Right atrium auricular region (tissue), 2 donors: ENCODE data around the gene TMEM26.

DNA sequence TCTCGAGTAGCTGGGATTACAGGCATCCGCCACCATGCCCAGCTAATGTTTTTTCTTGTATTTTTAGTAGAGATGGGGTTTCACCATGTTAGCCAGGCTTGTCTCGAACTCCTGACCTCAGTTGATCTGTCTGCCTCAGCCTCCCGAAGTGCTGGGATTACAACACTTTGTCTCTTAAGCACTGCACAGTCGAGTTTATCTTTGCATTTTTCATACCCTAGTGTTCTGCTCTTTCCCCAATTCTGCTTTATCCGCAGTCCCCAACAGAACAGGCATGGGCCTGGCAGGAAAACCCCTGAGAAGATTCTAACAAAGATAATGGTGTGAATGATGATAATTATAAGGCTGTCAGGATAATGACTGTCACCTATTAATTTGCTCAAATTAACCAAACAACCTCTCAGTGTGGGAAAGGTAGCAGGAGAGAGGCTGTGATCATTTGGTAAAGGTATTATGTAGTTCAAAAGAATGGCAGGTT lies 10.8 kb downstream of the SLC16A9 start:
- PRO-cap: no peak
- RAMPAGE, long total RNA, 2 experiments: no peak in any of the 2 experiments

GRCh38 chr10:59704560-59704954 lies 5.1 kb downstream of the SLC16A9 start:
- PRO-cap: unidirectional peak, minus-strand start at chr10:59704768
- RAMPAGE, long total RNA, 2 experiments: no peak in any of the 2 experiments

DNA sequence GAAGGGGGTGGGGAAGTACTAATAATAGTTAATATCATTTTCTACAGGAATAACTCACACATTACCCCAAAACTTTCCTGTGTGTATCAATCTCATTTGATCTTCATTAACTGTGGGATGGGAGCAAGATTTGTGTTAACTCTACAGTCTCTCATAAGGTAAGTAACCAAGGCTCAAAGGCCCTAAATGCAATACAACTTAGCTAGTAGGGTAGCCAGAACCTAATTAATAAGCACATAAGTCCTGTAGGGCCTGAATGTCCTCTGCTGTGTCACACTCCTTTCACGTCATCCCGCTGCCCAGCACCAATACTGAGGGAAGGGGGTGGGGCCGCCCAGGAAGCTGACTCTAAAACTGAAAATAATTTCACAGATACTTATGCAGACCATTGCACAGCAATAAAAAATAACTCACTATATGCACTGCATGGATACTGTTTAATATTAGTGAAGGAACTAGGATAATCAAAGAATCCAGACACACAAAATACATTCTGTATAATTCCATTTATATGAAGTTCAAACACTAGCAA lies 13.7 kb downstream of the CCDC6 start:
- PRO-cap: no peak
- RAMPAGE, long total RNA, 2 experiments: no peak in any of the 2 experiments

GRCh38 chr10:59905926-59906088 lies 549 bp downstream of the CCDC6 start:
- PRO-cap: no peak
- RAMPAGE, long total RNA, 2 experiments: no peak in any of the 2 experiments

- PRO-cap: no peak
- RAMPAGE, long total RNA, 2 experiments: no peak in any of the 2 experiments
These were observed 217.2 kb downstream of the ANK3 start for GRCh38 chr10:60172301-60172990.

- PRO-cap: unidirectional peak, minus-strand start at chr10:60267922
- RAMPAGE, long total RNA, 2 experiments: no peak in any of the 2 experiments
These were observed 121.9 kb downstream of the ANK3 start for GRCh38 chr10:60267691-60268331.

DNA sequence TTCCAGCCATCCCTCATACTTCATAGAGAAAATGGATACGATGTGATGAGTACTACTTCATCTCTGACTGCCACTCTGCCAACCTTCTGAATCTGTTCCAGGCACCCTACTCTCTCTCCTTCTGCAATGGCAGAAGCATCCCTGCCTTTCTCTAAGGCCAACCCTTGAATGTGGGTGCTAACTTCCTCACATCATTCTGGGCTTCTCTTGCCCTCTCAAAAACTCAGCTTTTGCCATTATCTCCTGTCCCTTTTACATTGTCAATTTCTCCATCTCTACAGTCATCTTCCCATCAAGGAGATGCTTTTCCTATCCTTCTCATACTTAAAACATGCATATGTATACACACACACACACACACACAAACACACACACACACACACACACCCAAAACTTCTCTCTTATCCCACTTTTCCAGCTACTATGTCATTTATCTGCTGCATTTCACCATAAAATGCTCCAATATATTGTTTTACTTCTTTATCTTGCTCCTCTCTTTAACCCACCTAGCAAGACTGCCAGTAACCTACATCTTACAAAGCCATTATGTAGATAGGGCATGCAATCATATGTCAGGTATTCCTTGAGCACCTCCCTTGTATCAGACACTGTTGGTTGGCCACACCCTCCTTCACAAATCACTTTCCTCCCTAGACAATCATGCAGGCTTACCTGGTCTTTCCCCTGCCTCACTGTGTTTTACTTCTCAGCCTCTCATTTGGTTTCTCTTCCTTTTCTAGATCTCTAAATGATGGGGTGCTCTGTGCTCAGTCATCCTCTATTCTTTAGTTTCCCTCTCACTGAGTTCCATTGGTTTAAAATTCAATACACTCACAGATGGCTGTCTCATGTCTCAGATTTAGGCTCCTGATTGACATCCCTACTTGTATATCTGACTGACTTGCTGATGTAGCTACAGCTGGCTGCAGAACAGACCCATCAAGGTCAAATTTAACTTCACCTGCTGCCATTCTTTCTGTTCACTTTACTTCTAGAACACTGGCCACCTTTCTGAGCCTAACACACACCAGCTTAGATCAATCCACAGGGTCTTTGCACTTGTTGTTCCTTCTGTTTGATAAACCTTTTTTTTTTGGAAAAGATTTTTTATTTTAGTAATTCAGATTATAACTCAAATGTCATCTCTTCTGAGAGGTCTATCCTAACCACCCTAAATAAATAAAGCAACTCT lies 31.5 kb downstream of the ANK3 start:
- PRO-cap: no peak
- RAMPAGE, long total RNA, 2 experiments: no peak in any of the 2 experiments

GRCh38 chr10:60388890-60389228 lies 816 bp downstream of the ANK3 start:
- PRO-cap: no peak
- RAMPAGE, long total RNA, 2 experiments: no peak in any of the 2 experiments

DNA sequence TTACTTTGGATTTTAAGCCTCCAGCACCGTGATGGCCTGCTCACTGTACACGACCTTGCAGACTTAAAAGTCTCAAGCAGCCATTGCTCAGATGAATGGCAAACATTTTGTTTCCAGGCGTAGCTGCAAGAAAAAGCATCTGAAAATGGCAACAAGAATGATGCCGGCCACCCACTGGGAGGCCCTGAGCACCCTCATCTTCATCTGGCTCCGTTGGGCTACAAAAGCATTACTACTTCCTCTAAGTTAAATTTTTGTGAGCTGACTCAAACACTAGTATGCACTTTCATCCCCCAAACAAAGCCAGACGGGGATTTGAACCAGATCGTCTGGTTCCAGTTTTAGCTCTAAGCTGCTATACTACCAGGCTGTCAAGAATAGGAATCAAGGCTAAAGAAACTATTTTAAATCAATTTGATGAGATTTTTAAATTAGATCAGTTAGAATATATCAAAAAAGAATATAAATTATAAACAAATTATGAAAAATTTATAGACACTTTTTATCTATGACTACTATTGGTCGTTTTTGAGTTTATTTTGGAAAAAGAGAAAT lies 116.6 kb upstream of the CDK1 start:
- PRO-cap: no peak
- RAMPAGE, long total RNA, 2 experiments: no peak in any of the 2 experiments

GRCh38 chr10:60727957-60728751 lies 50.1 kb upstream of the CDK1 start:
- PRO-cap: no peak
- RAMPAGE, long total RNA, 2 experiments: no peak in any of the 2 experiments

- PRO-cap: unidirectional peak, minus-strand start at chr10:60944722; unidirectional peak, minus-strand start at chr10:60944750; unidirectional peak, minus-strand start at chr10:60944794
- RAMPAGE, long total RNA, 2 experiments: no peak in any of the 2 experiments
These were observed 768 bp upstream of the RHOBTB1 start for GRCh38 chr10:60944597-60945308.

GRCh38 chr10:61164378-61165127 lies 220.6 kb upstream of the RHOBTB1 start:
- PRO-cap: no peak
- RAMPAGE, long total RNA, 2 experiments: no peak in any of the 2 experiments

GRCh38 chr10:61452735-61453799 lies at the start of gene TMEM26:
Gene TMEM26 (minus strand): TSS chr10:61453381.
- PRO-cap: no peak
- RAMPAGE, long total RNA, 2 experiments: no peak in any of the 2 experiments

- PRO-cap: no peak
- RAMPAGE, long total RNA, 2 experiments: no peak in any of the 2 experiments
These were observed 41.2 kb upstream of the CABCOCO1 start for GRCh38 chr10:61621529-61621940.

- PRO-cap: bidirectional peak, plus-strand start at chr10:61902584, minus-strand start at chr10:61902441
- RAMPAGE, long total RNA, 2 experiments: no peak in any of the 2 experiments
These were observed 709 bp downstream of the ARID5B start for GRCh38 chr10:61901902-61902913.

GRCh38 chr10:61923256-61923784 lies 21.8 kb downstream of the ARID5B start:
- PRO-cap: no peak
- RAMPAGE, long total RNA, 2 experiments: no peak in any of the 2 experiments

GRCh38 chr10:61975162-61975626 lies 73.7 kb downstream of the ARID5B start:
- PRO-cap: no peak
- RAMPAGE, long total RNA, 2 experiments: no peak in any of the 2 experiments

- PRO-cap: no peak
- RAMPAGE, long total RNA, 2 experiments: no peak in any of the 2 experiments
These were observed 118.0 kb downstream of the ARID5B start for GRCh38 chr10:62019441-62019962.

GRCh38 chr10:62059563-62060073 lies 158.1 kb downstream of the ARID5B start:
- PRO-cap: no peak
- RAMPAGE, long total RNA, 2 experiments: no peak in any of the 2 experiments

- PRO-cap: unidirectional peak, plus-strand start at chr10:62091289; unidirectional peak, plus-strand start at chr10:62091547
- RAMPAGE, long total RNA, 2 experiments: no peak in any of the 2 experiments
These were observed 177.1 kb downstream of the RTKN2 start for GRCh38 chr10:62091236-62092171.